HCT116 (cell line): ENCODE measurements around a stretch of chr19.

- RRBS: 96% methylated on average over 2 of the region's 23 CpGs
These were observed 652 bp upstream of the ZNF611 start for GRCh38 chr19:52735330-52736062.

DNA sequence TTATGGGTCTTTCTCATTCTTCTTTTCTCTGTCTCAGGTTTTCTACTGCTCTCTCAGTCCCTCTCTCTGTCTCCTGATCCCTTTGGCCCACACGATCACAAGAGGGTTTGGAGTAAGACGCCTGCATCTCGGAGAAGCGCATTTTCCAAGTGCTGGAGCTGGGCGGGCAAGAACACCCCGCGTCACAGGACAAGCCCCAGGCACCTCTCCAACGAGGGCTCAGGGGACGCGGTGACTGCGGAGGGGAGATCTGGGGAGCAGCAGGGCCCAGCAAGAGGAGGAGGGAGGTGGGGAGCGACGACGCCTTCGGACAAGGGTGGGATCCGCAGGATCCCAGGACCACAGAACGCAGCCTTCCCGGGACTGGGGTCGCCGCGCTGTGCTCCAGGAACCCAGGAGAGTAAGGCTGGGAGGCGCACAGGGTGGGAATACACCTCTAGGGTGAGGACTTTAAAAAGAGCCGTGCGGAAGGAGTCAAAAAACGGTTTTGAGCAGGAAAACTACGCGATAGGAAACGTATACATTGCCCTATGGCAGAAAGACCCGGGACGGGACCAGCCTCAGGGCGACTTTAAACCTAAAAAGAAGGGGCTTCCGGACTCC, 487 bp downstream of the ZNF468 start:
- RRBS: no CpG with 5 or more reads among the region's 32 CpGs

DNA sequence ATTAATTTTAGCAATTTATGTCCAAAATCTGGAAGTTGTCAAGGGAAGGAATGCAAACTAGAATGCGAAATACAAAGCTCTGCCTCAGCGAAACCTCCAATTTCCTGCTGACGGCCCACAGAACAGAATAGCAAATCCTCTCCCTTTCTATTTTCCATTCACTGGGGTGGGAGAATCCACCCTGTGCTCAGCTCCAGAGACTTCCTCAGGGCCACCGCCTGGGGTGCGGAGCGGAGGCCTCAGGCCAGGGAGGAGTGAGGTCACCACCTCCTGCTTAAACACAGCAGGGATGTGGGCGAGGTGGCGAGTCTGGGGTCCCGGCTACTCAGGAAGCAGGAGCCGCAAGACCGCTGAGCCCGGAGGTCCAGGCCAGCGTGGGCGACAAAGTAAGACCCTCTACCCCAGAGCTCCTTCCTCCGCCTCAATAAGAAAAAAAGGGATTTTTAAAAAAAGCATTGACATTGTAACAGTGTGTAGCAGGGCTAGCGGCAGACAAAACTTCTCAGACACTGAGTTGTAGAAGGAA, 681 bp upstream of the ZNF320 start:
- RRBS: no CpG with 5 or more reads among the region's 16 CpGs

DNA sequence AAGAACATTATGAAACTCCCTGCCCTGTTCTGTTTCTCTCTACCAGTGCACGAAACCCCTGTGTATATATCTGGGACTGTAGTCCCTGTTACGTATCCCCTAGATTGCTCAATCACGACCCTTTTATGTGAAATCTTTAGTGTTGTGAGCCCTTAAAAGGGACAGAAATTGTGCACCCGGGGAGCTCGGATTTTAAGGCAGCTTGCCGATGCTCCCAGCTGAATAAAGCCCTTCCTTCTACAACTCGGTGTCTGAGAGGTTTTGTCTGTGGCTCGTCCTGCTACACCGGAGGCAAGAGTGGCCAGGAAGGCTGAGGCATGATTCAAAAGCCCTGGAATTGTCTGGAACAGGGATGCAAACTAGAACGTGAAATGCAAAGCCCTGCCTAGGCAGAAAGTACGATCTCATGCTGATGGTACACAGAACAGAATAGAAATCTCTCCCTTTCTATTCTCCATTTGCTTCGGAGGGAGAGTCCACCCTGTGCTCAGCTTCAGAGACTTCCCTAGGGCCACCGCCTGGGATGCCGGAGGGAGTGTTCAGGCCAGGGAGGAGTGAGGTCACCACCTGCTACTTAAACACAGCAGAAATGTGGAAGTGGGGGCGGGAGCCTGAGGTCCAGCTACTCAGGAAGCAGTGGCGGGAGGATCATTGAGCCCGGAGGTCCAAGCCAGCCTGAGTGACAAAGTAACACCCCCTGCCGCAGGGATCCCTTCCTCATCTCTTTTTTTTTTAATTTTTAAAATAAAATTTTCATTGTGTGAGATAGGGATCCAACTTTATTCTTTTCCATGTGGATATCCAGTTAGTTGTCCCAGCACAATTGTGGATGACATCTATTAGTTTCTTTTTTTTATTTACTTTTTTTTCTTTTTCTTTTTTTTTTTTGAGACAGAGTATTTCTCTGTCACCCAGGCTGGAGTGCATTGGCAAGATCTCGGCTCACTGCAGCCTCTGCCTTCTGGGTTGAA, 894 bp upstream of the ZNF888 start:
- RRBS: no CpG with 5 or more reads among the region's 19 CpGs

DNA sequence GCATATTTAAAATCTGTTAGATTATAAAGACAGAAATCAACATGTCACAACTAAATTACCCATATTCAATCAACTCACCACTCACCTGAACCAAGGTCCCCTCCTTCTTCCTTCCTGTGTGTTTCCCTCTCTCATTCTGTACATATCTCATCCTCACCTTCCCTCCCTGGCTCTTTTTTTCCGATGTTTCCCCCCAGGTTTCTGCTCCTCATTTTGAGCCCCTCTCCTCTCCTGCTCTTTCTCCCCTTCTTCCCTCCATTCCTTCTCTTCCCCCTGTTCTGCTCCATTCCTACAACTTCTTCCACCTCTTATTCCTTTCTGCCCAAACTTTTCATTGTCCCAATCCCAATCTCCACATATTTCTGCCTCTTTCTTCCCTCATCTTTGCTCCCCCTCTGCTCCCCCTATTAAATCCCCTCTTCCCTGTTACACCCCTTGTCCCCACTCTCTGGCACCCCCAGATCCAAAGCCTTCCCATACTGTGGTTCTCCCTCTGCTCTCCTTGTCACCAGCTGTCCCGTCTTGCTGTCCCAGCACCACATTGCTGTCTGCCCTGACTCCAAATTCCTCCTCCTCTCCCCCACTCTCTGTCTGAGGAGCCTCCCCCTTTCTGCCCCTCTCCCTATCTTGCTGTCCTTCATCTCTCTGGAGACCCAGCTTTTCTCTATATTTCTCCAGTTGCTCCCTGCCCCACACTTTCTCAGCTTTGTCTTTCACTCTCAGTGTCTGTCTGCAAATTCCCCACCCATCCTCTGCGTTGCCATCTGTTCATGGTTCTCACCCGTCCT, 13.4 kb downstream of the ZNF160 start:
- RRBS: no CpG with 5 or more reads among the region's 4 CpGs

GRCh38 chr19:53131870-53132576, 687 bp downstream of the ZNF415 start:
- RRBS: 77% methylated on average over 6 of the region's 28 CpGs

DNA sequence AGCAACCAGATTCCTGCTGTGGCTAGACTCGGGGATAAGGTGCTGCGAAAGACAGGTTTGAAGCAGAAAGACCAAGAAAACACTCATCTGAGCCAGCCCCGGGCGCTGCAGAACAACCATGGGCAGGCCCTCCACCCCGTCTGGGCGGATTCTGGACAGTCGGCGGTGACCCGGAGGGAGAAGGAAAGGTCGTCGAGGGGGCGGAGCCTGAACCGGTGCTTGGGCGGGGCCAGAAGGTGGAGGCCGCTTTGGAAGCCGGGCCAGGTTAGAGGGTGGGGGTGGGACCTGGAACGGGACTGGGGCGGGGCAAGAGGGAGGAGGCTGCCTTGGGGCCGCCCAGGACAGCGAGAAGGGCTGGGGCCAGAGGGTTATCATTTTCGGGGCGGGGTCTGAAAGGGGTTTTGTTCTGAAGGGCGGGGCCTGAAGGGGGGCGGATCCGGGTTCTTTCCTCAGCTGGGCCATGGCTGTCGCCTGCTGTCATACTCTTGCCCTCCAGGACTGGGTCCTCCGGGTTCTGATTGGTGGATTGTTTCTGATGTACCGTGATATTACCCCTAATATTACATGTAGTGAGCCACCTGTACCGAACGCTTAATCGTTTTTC, 4.9 kb upstream of the ZNF765 start:
- RRBS: 77% methylated on average over 13 of the region's 31 CpGs

DNA sequence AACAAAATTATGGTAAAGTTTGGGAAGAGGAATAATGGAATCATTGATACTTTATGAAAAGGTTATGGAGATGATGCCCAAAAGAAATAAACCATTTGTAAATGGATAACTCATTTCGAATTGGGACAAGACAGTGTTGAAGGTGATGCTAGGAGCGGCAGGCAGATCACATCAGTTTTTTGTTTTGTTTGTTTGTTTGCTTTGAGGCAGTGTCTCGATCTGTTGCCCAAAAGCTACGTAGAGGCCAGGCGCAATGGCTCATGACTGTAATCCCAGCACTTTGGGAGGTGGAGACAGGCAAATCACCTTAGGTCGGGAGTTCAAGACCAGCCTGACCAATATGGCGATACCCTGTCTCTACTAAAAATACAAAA, 8.0 kb upstream of the ZNF813 start:
- RRBS: no CpG with 5 or more reads among the region's 7 CpGs

DNA sequence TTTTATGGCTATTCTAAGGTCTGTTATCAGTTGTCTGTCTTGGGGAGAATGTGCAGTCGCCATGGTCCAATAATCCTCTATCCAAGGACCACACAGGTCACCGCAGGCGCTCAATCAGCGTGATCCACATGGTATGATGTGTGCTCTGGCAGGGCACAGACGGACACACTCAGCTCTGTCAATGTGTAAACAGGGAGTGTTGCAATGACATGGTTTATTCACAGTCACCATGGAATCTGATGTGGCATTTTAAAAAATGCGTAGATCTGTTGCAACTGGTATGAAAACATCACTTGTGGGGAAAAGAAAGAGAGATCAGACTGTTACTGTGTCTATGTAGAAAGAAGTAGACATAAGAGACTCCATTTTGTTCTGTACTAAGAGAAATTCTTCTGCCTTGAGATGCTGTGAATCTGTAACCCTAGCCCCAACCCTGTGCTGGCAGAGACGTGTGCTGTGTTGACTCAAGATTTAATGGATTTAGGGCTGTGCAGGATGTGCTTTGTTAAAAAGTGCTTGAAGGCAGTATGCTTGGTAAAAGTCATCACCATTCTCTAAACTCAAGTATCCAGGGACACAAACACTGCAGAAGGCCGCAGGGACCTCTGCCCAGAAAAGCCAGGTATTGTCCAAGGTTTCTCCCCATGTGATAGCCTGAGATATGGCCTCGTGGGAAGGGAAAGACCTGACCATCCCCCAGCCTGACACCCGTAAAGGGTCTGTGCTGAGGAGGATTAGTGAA, 30.0 kb downstream of the ZNF813 start:
- RRBS: no CpG with 5 or more reads among the region's 10 CpGs

GRCh38 chr19:53545792-53546303, 7.9 kb downstream of the ZNF331 start:
- RRBS: no CpG with 5 or more reads among the region's 13 CpGs

GRCh38 chr19:53561479-53561912, 23.6 kb downstream of the ZNF331 start:
- RRBS: no CpG with 5 or more reads among the region's 2 CpGs

- RRBS: no CpG with 5 or more reads among the region's 16 CpGs
These were observed 31.5 kb upstream of the DPRX start for GRCh38 chr19:53600053-53600956.

DNA sequence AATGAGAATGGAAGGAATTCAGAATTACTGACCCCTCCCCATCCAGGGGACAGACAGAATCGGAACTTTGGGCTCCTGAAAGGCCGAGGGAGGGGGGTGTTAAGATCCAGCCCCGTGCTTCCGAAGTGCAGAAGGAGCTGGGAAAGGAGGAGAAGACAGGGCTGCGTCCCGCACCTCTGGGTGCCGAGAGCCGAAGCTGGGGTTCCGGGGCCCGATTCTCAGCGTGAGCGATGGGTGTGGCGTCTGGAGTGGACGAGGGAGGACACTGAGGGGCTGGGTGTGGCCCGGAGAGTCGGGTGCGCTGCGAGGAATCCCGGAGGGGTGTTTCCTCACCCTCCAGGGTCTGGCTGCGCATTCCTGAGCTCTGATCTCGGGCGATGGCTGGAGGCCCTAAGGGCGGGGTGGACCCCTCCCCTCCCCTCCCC, 766 bp downstream of the MYADM start:
- RRBS: 3% methylated on average over 6 of the region's 23 CpGs

GRCh38 chr19:53879016-53880242, 2.6 kb upstream of the PRKCG start:
- RRBS: 3% methylated on average over 19 of the region's 58 CpGs

DNA sequence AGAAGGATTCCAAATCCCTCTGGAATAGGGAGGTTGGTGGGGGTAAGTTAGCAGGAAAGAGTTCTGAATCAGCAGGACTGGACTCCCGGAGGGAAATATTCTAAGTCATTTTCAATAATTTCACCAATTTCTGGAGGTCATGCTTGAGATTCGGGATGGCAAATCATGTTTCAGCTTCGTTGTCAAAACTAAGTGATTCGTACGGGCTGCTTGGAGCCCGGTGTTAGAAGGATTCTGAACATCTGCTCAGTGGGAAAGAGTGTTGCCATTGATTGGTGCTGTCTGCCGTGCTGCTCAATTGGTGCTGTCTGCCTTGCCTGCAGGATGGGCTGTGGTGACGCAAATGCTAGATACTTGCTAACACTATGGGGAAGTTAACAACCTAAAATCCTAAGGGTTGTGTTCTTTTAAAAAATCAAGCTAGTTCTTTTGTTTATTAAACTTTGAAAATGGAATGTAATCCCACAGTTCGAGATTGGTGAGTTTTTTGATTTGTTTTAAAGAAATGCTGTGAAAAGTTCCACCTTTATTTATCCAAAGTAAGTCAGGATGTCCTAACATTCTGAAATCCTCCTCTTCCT, 17.3 kb upstream of the CACNG8 start:
- RRBS: no CpG with 5 or more reads among the region's 9 CpGs

GRCh38 chr19:53958307-53959159, 4.2 kb upstream of the CACNG8 start:
- RRBS: 37% methylated on average over 3 of the region's 24 CpGs

GRCh38 chr19:54143896-54144375, 6.4 kb downstream of the CNOT3 start:
- RRBS: no CpG with 5 or more reads among the region's 11 CpGs

DNA sequence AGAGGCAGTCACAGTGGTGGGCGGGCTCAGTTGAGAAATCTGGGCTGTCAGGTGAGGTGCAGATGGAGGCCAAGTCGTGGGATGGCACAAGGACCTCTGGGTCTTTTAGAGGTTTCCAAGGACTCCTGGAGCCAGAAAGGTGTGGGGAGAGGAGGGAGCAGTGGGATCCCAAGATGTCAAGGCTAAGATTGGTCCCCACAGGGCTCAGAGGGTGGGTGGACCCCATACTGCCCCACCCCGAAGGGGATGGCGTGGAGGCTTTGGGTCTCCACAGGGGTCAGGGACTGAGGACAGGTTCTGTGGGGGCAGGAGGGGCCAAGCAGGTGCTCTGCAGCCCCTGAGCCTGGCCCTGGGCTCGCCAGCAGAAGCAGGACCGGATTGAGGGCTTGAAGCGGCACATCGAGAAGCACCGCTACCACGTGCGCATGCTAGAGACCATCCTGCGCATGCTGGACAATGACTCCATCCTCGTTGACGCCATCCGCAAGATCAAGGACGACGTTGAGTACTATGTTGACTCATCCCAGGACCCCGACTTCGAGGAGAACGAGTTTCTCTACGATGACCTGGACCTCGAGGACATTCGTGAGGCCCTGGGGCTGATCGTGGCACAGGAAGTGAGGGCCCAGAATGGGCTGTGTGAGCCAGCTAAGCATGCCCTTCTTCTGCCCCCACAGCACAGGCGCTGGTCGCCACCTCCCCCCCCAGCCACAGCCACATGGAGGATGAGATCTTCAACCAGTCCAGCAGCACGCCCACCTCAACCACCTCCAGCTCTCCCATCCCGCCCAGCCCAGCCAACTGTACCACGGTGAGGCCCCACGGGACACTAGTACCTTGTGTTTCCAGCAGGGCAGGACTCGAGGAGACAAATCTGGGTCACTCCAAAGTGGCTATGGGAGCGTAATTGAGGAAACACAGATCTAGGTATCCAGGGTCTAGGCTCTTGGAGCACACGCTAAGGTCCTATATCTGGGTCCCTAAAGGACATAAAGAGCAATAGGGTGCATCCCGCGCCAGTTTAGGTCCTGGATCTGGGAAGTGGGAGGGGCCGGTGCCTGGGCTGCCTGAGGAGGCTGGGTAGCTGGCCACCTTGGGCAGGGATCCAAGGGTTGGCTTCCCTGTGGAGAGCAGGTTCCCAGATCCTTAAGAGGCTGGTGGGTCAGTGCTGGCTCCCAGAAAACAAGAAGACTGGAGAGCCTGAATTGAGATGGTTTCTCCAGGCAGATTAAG, 8.1 kb downstream of the CNOT3 start:
- RRBS: no CpG with 5 or more reads among the region's 36 CpGs

GRCh38 chr19:54154494-54155542, 4.7 kb downstream of the LENG1 start:
- RRBS: 93% methylated on average over 5 of the region's 24 CpGs

GRCh38 chr19:54188981-54189163, 508 bp downstream of the MBOAT7 start:
- RRBS: 6% methylated on average over 5 of the region's 7 CpGs